ENCODE data around the gene ACTR2.

DNA sequence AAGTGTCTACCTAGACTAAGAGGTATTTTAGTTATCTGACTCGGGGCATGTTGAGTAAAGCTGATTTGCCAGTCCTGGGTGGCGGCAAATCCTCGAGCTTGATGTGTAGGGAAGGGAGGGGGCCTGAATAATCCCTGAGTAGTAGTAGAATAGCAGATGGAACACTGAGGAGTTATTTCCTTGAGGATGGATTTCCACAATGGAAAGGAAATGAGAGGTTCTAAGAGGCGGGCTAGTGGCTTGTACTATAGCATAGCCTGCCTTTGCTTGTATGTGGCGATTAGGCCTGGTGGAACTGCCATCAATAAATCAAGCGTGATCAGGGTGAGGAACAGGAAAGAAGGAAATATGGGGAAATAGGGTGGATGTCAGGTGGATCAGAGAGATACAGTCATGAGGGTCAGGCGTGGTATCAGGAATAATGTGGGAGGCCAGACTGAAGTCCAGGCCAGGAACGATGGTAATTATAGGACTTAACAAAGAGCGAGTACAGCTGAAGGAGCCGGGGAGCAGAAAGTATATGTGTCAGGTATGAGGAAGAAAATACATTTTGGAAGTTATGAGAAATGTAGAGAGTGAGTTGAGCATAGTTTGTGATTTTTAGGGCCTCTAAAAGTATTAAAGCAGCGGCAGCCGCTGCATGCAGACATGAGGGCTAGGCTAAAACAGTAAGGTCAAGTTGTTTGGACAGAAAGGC is 57.5 kb upstream of the VPS54 start:
- RRBS = no CpG with 5 or more reads among the region's 12 CpGs

DNA sequence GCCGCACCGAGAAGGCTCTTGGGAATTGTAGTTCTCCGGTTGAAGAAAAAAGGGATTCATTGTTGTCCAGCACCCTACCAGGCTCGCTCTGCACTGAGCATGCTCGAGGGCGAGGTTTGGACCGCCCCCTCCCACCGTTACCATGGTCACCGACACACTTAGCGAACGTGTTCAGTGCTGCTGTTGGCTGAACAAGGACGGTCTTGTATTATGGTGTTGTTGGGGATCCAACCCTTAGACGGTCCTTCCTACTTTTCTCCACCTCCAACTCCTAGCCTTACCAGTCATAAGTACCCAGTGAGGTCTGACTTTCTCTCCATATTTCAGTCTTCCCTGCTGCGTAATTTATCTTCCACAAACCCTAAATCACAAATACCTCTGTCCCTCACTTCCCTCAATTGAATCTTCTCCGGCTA is 298 bp upstream of the PELI1 start:
- RRBS = 11% methylated on average over 3 of the region's 15 CpGs

GRCh38 chr2:64273456-64274626 is 129.6 kb upstream of the PELI1 start:
- RRBS = no CpG with 5 or more reads among the region's 8 CpGs

DNA sequence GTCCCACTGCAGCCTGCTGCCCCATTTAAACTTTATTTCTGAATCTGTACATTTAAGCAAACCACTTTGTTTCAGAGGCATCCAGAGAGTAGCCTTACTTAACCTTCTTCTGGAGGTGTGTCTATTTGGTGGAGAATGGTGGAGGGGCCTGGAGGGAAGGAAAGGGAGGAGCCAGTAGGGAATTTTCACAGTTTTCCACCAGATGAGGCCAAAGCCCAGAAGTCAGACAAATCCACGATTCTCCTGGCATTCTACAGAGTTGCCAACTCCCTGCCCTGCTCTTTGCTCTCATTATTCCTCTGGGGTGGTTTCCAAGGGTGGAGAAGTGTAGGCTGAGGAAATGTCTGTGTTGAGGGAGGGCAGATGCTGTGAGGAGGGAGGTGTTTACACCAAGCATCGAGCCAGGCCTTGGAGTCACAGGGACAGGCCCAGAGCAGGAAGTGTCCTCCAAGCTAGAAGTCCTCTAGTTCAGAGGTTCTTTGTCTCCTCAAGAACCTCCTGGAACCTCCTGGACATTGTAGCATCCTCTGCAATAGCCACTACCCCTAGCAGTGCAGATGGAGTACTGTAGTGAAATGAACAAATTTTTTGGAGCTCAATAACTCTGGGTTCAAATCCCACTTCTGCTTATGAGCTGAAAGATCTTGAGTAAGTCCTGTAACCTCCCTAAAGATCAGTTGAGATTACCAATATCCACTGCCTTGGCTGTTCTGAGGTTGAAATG is 124.1 kb upstream of the LGALSL start:
- RRBS = no CpG with 5 or more reads among the region's 2 CpGs

GRCh38 chr2:64362577-64362991 is 91.4 kb upstream of the LGALSL start:
- RRBS = no CpG with 5 or more reads among the region's 3 CpGs

GRCh38 chr2:64516579-64517046 is 7.5 kb upstream of the AFTPH start:
- RRBS = no CpG with 5 or more reads among the region's 1 CpG

- RRBS = no CpG with 5 or more reads among the region's 11 CpGs
Observed at GRCh38 chr2:64522767-64523324, 1.3 kb upstream of the AFTPH start.

- RRBS = no CpG with 5 or more reads among the region's 7 CpGs
Observed at GRCh38 chr2:64539251-64540105, 15.3 kb downstream of the AFTPH start.

GRCh38 chr2:64607857-64608470 is 45.7 kb downstream of the SERTAD2 start:
- RRBS = no CpG with 5 or more reads among the region's 15 CpGs

DNA sequence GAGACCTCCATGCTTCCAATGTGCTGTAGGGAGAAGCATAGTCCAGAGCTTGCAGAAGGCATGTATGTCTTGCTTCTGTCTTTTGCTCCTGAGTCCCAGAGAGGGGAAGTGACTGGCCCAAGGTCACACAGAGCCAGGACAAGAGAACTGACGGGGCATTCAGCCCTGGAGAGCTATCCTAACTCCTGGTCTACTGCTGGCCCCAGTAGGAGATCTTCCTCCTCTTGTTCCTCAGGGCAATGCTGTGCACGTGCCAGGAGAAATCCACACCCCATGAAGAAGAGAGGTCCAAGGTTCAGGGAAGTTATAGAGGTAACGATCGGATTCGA is 26.0 kb downstream of the SERTAD2 start:
- RRBS = no CpG with 5 or more reads among the region's 5 CpGs

- RRBS = 7% methylated on average over 8 of the region's 37 CpGs
Observed at GRCh38 chr2:64644098-64645449, 9.1 kb downstream of the SERTAD2 start.

DNA sequence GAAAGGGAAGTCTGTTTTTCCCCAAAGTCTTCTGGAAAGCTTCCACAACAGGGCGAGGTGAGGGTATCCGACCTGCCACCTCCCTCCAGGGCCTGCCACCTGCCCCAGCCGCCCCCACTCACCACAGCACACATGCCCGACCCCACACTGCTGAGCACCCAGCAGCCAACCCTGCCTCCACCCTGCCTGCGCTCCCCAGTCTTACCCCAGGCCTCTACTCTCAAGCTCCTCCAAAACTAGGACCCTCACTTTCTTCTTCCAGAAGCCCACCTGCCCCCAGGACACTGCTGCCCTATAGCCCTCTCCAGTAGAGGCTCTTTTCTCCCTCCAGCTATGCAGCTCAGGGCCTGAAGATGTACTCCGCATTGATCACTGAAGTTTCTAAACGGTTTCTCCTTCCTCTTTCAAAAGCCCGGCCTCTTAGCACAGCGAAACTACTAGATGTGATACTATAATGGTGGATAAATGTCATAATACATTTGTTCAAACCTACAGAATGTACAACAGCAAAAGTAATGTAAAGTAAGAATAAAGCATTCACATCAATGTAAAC is 128.8 kb upstream of the SLC1A4 start:
- RRBS = no CpG with 5 or more reads among the region's 9 CpGs

DNA sequence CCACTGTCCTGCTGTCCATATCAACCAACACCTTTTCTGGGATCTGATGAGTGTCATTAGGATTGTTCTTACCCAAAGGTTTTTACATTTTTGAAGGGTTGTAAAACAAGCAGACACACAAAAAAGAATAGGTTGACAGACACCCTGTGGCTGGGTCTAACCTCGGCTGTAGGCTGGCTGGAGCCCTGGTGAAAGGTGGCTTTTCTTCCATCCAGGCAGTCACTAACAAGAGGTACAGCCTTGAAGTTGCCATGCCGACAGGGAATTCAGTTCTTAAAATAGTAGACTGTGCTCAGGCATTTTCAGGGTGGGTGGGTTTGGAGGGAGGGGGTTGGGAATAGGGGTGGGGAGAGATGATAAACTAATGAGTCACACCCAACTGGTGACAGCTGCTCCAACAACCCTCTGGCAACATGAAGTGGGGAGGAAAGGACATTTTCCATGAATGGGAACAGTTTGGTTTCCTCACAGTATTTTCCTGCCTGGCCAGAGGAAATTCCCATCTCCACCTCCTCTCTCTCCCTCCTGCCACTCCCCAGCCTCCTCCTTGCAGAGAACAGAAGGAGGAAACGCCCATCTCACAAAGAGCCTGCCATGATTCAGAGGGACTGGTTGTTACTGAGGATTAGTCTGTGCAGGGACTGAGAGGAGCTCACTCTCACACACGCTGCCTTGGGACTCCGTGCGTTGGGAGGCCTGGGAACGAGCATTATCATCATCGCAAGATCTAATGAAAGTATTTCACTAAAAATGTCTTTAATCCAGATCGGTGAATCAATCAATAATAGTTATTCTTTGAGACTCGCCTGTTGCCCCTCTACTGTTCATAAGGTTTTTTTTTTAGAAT is 113.0 kb upstream of the SLC1A4 start:
- RRBS = no CpG with 5 or more reads among the region's 10 CpGs

- RRBS = 72% methylated on average over 3 of the region's 9 CpGs
Observed at GRCh38 chr2:64943673-64944224, 45.5 kb upstream of the SLC1A4 start.

DNA sequence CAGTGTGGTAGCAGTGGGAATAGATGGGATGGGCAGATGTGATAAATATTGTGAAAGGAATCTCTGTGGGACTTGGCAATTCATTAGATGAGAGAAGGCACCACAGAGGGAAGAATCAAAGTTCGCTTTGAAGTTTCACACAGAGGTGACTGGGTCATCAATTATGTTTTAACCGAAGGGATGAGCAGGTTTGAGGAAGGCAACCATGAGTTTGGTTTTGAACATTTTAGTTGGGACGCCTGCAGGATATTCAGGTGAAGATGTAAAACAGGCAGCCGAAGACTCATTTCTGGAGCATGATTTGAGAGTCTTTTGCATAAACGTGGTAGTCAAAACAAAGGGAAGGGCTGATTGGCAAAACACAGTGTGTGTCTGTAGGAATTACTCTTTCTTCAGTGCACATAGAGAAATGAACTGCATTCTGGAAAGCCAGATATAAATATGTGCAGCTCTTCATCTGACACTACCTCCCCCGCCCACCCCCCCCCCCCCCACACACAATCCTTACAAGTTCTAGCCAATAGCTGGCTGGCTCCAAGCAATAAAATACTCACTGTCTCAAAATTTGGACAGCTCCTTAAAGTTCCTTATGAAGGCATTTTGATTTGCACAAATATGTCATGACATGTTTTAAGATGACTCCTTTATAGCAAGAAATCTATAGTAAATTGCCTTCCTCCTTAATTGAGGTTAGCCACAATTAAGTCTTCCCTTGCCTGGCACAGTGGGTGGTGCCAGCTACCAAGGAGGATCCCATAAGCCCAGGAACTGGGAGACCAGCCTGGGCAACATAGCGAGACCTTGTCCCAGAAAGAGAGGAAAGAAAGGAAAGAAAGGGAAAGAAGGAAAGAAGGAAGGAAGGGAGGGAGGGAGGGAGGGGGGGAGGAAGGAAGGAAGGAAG is 1.8 kb upstream of the SLC1A4 start:
- RRBS = no CpG with 5 or more reads among the region's 7 CpGs

GRCh38 chr2:65022001-65022502 is 32.9 kb downstream of the SLC1A4 start:
- RRBS = no CpG with 5 or more reads among the region's 6 CpGs

DNA sequence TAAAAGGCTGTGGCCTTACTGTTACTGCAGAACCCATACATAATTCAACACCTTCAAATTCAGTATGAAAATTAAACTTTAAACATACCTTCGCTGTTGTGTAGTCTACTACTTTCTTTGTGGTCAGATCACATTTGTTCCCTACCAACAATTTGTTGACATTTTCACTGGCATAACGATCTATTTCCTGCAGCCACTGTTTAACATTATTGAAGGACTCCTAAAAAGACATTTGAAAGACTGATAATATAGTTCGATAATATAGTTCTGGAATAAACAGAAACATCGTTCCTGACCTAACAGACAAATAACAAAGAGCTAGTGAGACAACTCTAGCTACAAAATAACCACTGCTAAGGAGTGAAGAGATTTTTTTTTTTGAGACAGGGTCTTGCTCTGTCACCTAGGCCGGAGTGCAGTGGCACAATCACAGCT is 32.7 kb downstream of the CEP68 start:
- RRBS = no CpG with 5 or more reads among the region's 5 CpGs

DNA sequence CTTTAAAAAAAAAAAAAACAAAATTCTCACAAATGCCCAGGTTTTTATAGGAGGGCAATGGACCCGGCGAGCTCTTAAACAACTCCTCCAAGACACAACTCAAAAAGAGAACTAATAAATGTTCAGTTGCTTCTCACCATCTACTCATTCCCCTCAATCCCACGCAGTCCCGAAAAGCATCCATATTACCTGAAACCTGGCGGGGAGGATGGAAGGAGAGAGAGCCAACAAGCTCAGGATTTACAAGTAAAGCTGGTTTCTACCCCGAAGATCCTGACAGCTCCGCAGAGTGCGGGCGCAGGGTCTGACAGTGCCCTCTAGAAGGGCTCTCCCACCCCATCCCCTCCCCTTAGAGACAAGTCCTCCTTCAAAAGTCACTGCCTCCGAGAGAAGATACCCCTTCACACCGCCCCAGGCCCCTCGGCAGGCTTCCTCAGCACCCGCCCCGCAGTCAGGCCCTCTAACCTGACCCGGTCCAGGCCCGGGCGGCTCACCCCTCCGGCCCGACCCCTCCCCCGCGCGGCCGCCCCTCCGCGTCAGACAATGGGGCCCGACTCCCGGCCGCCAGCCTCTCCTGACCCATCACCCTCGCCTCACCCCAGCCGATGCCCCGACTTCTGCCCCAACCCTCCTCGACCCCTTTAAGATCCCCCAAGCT is 582 bp downstream of the RAB1A start:
- RRBS = 3% methylated on average over 10 of the region's 32 CpGs

DNA sequence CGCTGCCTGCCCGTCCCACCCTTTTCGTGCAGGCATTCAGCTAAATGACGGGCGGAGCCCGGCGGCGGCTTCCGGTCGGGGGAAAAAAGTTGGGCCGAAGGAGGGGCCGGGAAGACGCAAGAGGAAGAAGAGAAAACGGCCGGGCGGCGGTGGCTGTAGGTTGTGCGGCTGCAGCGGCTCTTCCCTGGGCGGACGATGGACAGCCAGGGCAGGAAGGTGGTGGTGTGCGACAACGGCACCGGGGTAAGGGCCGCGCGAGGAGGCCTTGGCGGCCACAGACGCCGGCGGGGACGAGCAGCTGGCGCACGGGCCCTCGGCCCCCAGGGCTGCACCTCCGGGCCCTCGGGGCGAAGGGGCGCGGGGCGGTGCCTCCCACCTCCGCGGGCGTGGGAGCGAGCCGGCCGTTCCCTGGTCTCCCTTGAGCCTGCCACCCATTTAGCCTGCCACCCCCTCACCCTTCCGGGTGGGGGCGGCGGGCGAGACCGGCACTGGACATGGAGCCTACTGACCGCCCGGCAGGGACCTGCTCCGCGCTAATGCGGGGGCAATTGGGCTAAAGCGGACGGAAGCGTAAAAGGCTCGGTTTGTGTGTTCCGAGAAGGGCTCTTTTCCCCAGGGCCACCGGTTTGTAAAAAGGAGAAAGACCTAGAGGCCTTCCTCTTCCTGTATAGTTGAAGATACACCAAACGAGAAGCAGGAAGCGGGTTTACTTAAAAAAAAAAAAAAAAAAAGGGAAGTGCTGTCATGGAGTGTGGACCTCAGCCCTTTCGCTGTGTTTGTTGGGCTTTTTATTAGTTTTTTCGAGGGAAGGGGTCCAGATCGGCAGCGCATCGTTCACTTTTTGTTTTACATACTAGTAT is at the start of gene ACTR2:
Gene ACTR2, plus strand, starts transcription at position 117 of the 860 bp plus-strand sequence.
- RRBS = 4% methylated on average over 35 of the region's 70 CpGs

Measured in OVCAR3 (cell line).